HGPS cell (cell line): ENCODE data around the genes PLEKHG4, RIPOR1, THAP11, DPEP3 and DPEP2.

- RRBS: no CpG with 5 or more reads among the region's 3 CpGs
Observed at GRCh38 chr16:67277876-67278379, 1.4 kb upstream of the PLEKHG4 start.

DNA sequence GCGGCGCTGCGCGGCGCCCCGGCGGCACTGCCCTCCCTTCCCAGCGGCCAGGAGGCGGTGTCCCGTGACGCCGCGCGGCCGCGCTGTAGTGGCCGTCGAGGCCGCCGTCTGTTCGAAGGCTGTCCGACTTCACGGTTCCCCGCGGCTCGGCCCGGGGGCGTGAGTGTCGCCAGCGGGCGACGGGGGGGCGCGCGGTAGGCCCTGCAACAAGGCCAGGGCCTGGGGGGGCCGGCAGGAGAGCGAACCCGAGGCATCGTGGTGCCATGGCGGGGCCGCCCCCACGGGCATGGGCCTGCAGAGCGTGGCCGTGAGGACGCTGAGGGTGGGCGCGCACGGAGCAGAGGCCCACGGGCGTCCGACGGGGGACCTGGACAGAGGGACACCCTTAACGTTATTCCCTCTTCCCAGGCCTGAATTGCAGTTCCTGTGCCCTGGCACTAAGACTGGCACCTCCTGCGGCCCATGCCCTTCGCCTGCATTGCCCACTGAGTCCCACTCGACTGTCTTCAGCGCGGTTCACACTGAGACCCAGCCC is at the start of gene PLEKHG4:
Gene PLEKHG4, plus strand, starts transcription at position 65 of the 535 bp plus-strand sequence.
- RRBS: 4% methylated on average over 13 of the region's 58 CpGs

DNA sequence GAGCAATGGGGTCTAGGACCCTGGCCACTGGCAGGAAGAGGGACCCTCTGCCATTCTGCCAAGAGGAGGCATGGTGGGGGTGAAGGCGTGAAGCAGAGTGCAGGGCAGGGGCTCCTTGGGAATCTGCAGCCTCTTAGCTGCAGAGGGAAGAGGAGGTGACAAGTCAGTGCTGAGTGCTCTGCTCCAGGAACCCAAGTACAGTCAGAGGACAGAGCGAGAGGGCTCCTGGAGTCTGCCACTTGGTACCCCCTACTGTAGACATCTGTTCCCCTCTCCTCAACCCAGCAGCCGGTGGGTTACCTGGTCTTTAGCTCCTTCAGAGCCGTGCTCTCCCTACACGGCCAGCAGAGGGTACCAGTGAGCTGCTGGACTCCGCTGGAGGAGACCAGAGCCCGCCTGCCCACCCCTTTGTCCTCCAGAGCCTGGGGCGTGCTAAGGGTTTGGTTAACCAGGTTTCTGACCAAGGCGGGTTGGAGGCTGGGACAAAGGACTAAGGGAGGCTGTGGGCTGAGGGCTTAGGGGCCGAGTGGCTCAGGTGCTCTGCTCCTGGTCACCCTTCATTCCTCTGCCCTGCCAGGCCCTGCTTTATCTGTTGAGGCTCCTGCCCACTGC is 2.9 kb upstream of the HSD11B2 start:
- RRBS: no CpG with 5 or more reads among the region's 10 CpGs

GRCh38 chr16:67430705-67431046 is 245 bp upstream of the HSD11B2 start:
- RRBS: 4% methylated on average over 33 of the region's 35 CpGs

DNA sequence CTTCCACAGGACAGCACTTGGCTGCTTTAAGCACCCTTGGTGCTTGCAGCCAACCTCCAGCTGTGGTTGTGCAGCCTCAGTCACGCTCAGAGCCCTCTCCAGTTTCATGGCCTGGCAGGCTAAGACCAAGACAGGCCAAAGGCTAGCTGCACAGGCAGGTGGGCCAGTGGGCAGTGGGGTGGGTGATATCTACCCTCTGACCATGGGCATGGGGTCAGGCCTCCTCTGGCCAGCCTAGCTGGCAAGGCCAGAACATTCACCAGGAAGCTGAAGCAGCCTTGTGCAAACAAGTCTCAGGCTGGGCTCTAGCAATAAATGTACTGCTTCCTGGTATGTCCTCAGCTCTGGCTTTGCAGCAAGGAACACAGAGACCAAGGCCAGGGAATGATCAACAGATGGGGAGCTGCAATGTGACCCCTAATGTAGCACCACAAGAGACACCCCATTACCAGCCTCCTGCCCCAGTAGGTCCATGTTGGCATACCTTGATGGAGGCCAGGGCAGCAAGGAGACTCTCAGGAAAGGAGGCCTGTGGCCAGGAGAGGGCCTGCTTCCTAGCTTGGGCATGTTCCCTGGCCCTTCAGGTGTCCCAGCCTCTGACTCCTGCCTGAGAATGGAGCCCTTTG is 20.9 kb downstream of the HSD11B2 start:
- RRBS: no CpG with 5 or more reads among the region's 1 CpG

DNA sequence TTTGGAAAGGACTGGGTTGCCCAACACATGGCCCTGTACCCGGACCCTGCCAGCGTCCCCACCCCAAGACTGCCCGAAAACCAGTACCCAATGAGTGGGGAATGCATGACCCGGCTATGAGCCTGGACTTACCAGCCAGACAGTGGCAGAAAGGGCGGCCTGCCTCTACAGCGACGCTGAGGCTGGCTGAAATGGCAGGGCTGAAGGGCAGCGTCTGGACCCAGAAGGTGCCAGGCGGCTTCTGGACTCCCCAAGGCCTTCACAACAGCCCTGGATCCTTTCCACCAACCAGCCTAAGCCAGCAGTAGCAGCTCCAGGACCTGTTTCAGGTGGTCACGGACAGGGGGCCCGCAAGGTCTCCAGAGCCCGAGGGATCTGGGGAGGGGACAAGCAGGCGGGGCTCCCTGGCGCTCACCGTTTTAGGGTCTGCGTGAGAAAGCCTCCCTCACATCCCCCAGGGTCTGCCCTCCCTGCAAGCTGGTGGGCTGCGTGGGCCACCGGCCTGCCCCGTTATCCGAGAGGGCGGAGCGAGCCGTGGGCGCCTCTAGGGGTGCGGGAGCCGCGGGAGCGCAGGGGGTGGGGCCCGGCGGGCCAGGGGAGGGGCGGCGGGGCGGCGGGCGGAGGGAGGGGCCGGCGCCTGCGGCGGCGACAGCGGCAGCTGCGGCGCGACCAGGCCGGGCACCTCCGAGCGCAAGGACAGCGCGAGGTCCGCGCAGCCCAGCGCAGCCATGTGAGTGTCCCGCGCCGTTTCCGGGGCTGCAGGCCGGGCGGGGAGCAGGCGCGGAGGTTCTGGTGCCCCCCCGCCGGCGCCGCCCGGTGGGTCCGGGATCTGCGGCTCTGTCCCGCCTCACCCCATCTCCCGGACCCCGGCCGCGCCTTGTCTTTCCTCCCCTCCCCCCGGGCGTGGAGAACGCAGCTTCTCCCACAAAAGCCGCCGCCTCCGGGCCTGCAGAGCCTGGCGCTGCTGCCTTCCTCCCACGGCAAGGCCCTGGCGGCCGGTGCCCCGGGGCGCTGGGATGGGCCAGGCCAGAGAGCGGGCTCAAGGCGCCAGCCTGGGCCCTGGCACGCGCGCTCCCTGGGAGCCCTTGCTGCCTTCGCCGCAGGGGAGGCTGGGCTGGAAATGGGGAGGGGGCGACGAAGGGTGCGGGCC is at the start of gene RIPOR1:
Gene RIPOR1, plus strand, starts transcription at position 645 of the 1,150 bp plus-strand sequence.
- RRBS: 6% methylated on average over 57 of the region's 94 CpGs

DNA sequence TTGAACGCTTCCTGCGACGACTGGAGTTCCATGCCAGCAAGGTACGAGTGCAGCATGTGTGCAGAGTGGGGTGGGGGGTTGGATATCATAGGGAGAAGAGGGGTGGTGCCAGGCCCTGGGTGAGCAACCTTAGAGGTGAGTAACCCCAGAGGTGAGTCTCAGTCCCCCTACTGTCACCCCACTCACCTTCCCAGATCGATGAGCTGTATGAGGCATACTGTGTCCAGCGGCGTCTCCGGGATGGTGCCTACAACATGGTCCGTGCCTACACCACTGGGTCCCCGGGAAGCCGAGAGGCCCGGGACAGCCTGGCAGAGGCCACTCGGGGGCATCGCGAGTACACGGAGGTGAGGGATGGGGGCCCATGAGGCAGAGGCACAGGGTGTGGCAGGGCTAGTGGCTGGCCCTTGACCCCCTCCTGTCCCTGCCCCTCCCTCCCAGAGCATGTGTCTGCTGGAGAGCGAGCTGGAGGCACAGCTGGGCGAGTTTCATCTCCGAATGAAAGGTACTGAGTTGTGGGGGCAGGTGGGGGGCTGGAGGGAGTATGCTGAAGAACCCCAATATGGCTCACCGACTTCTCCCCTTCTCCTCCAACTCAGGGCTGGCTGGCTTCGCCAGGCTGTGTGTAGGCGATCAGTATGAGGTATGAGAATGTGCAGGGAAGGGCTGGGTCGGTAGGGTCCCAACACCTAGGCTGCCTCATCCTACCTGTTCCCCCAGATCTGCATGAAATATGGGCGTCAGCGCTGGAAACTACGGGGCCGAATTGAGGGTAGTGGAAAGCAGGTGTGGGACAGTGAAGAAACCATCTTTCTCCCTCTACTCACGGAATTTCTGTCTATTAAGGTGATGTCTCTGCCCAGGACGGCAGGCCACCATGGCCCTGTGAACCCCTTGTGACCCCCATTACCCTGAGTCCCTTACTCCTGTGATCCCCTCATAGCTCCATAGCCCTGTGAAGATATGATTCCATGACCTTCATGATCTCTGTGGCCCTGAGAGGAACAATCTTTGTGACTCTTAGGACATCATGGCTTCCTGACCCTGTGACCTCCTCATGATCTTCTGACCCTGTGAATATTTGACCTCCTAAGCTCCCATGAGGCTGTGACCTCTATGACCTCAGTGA is 11.6 kb downstream of the RIPOR1 start:
- RRBS: 100% methylated on average over 2 of the region's 29 CpGs

- RRBS: no CpG with 5 or more reads among the region's 5 CpGs
Observed at GRCh38 chr16:67772976-67773463, 33.3 kb downstream of the RANBP10 start.

DNA sequence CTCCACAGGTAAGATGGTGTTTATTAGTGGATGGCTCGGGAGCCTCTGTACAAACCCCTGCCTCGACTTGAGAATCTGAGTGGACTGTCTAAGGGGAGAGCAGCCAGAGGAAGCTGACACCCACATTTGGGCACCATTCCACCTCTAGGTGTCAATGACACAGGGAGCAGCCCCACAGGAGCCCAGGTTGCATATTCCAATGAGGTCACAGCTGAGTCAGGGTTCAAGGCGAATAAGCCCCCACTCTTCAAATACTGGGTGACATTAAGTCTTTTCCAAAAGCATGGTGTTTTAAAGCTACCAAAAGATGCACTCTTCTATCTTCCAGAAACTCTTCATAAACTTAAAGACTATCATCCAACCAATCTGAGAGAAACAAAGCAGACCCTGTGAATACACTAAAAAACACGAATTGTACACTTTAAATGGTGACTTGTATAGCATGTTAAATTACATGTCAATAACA is 31.8 kb downstream of the RANBP10 start:
- RRBS: no CpG with 5 or more reads among the region's 4 CpGs

DNA sequence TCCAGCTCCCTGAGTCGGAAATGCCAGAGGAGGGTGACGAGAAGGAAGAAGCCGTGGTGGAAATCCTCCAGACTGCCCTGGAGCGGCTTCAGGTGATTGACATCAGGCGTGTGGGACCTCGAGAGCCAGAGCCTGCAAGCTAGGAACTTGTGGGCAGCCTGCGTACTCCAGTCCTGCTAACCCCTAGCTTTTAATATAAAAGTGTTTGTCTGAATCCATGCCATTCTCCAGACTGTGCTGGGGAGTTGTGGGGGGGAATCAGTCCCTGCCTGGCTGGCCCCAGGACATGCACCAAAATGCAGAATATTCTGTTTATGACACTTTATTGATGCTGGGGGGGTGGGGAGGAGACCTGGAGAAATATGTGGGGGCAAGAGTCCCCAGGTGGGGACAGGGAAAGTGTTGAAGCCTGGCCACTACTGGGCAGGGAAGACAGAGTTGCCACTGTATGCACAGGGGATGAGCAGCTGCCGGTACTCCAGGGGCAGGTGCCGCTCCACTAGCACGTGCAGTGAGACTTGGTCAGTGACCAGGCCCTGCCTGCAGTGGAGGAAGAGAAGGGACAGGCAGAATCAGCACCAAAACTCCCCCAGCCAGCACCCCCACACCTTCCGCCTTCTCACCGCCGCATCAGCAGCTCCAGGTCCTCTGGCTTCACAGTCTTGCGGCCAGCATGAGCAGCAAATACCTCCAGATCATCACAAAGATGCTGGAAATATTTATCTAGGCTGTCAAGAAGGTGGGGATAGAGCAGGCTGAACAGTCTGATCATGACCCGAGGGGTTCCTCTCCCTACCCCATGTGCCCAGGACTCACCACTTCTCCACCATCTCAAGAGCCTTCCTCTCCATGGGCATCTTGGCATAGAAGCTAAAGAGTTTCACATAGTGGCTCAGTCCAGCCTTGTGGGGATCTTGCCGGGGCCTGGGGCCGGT is 14.0 kb upstream of the THAP11 start:
- RRBS: no CpG with 5 or more reads among the region's 17 CpGs

- RRBS: no CpG with 5 or more reads among the region's 9 CpGs
Observed at GRCh38 chr16:67829852-67830541, 12.1 kb upstream of the THAP11 start.

GRCh38 chr16:67841997-67842927 is at the start of gene THAP11:
THAP11 (plus strand) TSS chr16:67842320.
- RRBS: 1% methylated on average over 55 of the region's 109 CpGs

DNA sequence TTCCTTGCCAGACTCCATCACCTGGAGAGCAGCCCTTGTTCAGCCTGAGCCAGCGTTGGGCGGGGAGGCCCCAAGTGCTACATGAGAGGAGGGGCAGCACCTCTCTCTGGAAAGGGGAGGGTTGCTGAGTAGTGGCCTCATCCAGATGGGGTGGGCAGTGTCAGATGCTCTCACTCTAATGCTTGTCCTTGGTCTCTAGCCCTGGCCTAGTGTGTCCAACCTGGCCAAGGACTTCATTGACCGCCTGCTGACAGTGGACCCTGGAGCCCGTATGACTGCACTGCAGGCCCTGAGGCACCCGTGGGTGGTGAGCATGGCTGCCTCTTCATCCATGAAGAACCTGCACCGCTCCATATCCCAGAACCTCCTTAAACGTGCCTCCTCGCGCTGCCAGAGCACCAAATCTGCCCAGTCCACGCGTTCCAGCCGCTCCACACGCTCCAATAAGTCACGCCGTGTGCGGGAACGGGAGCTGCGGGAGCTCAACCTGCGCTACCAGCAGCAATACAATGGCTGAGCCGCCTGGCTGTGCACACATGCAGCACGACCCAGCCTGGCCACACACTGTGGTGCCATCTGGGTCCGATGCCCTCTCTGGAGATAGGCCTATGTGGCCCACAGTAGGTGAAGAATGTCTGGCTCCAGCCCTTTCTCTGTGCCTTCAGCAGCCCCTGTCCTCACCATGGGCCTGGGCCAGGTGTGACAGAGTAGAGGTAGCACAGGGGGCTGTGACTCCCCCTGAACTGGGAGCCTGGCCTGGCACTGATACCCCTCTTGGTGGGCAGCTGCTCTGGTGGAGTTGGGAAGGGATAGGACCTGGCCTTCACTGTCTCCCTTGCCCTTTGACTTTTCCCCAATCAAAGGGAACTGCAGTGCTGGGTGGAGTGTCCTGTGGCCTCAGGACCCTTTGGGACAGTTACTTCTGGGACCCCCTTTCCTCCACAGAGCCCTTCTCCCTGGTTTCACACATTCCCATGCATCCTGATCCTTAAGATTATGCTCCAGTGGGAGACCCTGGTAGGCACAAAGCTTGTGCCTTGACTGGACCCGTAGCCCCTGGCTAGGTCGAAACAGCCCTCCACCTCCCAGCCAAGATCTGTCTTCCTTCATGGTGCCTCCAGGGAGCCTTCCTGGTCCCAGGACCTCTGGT is 4.2 kb downstream of the CTRL start:
- RRBS: no CpG with 5 or more reads among the region's 24 CpGs

DNA sequence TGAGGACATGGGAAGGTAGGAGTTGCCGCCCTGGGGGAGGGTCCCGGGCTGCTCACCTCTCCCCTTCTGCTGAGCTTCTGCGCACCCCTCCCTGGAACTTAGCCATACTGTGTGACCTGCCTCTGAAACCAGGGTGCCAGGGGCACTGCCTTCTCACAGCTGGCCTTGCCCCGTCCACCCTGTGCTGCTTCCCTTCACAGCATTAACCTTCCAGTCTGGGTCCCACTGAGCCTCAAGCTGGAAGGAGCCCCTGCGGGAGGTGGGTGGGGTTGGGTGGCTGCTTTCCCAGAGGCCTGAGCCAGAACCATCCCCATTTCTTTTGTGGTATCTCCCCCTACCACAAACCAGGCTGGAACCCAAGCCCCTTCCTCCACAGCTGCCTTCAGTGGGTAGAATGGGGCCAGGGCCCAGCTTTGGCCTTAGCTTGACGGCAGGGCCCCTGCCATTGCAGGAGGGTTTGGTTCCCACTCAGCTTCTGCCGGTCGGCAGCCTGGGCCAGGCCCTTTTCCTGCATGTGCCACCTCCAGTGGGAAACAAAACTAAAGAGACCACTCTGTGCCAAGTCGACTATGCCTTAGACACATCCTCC is 2.8 kb downstream of the CTRL start:
- RRBS: no CpG with 5 or more reads among the region's 9 CpGs

GRCh38 chr16:67943222-67943930 is 544 bp downstream of the LCAT start:
- RRBS: no CpG with 5 or more reads among the region's 12 CpGs

DNA sequence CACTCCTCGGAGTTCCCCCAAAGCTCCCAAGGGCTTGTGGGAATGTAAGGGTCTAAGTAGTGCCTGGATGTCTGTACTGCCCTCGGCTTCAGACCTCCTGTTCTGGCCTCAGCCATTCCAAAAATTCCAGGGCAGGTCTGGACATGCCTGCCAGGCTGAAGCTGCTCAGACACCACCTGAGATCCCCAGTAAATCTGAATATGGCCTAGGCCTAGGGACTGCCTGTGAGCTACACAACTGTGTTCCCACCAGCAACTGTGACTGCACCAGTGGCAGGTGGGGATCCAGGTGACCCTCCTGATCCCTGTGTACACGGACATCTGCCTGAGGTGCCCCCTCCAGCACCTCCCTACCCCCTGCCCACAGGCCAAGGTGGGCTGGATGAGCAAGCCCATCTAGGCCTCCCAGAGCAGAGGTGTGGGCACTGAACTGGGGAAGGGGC is 2.2 kb downstream of the SLC12A4 start:
- RRBS: no CpG with 5 or more reads among the region's 3 CpGs

- RRBS: 64% methylated on average over 24 of the region's 56 CpGs
Observed at GRCh38 chr16:67980176-67980888, at the start of gene DPEP3. DPEP3 (minus strand) TSS chr16:67980499.

DNA sequence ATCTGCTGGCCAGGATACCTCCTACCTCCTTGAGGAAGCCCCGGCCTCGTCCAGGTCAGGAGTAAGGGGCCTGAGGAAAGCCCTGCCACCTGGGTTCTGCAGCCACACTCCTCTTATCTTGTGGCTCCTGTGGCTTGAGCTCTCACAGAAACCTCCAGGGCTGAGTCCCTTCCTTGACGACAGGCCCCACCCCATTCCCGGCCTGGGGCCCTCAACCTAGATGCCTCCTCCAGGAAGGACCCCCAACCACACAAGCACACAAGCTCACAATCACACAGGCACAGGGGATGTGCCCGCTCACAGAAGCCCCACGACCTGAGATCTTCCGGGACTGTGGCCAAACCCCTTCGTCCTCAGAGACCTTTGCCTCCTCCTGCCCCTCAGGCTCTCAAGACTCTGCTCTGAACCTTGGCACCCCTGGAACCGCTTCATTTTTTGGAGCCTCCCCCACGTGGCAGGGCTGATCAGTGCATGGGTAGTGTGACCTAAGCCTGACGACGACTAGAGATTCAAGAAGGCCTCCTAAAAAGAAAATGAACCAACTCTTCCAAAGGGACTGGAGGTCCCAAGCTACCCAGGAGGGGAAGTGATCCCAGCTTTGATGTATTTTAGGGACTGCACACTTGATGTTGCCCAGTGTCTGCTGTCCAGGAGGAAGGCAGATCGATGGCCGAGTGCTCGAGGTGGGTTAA is 5.0 kb downstream of the DPEP2 start:
- RRBS: 60% methylated on average over 1 of the region's 15 CpGs

DNA sequence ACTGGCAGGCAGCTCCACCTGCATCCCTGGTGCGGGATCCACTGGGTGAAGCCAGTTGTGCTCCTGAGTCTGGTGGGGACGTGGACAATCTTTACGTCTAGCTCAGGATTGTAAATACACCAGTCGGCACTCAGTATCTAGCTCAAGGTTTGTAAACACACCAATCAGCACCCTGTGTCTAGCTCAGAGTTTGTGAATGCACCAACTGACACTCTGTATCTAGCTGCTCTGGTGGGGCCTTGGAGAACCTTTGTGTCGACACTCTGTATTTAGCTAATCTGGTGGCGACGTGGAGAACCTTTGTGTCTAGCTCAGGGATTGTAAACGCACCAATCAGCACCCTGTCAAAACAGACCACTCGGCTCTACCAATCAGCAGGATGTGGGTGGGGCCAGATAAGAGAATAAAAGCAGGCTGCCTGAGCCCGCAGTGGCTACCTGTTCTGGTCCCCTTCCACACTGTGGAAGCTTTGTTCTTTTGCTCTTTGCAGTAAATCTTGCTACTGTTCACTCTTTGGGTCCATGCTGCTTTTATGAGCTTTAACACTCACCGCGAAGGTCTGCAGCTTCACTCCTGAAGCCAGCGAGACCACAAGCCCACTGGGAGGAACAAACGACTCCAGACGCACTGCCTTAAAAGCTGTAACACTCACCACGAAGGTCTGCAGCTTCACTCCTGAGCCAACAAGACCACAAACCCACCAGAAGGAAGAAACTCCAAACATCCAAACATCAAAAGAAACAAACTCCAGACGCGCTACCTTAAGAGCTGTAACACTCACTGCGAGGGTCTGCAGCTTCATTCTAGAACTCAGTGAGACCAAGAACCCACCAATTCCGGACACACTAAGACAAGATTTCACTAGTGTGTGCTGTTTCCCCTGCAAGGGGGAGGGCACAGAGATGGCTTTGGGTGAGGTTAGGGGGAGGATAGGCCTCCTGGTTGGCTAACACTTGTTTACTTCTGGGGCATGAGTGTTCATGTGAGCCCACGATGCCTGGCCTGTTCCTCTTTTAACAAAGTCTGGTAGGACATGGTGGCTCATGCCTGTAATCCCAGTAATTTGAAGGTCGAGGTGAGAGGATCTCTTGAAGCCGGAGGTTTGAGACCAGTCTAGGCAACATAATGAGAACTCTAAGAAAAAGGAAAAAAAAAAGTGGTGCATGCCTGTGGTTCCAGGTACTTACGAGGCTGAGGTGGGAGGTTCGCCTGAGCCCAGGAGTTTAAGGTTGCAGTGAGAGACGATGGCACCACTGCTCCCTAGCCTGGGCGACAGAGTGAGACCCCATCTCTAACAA is at the start of gene DPEP2:
Gene DPEP2, minus strand, starts transcription at position 870 of the 1,298 bp plus-strand sequence.
- RRBS: no CpG with 5 or more reads among the region's 27 CpGs

DNA sequence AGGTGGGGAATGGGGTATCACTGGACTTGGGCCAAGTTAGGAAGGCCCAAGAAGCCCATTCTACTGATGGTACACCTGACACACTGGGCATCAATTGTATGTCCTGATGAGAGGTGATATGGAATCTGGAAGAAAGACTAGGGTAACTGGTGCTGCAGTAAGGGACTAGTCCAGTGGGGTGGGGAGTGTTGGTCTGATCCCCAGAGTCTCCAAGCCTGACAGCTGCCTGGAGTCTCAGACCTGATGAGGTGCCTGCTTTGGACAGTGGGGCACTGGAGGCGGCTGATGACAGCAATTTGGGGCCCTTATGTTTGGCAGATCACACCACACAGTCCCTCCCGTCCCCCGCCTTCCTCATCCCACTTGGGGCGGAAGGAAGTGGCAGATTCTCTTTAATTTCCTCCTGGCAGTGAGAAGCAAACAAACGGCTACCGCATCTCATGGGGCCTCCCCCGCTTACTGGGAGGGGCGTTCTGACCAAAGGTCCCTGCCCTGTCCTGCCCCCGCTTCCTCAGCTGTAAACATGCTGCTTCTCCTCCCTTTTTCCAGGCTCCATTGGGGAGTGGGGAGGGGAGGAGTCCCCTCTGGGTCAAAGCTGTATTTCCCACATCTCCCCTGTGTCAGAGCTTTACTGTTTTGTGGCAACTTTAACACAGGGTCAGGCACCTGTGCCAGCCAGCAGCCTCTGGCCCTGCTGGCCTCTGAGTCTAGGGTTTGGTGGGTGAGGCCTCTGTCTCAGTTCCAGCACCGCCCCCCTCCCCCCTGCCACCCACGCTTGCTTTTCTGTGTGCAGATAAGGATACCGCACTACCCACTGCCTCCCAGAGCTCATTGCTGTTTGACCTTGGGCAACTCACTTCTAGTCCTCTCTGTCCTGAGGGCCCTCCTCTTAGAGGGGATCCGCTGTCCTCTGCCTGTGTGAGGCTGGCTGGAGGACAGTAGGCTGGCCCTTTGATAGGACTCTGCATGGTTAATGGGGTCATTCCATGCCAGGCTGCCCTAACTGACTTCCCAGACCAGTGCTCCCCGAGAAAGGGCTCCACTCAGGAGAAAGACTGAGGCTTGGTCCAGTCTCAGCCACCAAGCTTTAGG is 5.4 kb upstream of the NFATC3 start:
- RRBS: no CpG with 5 or more reads among the region's 14 CpGs